ENCODE data around the genes SLC39A10, ANKRD44 and HSPD1.

DNA sequence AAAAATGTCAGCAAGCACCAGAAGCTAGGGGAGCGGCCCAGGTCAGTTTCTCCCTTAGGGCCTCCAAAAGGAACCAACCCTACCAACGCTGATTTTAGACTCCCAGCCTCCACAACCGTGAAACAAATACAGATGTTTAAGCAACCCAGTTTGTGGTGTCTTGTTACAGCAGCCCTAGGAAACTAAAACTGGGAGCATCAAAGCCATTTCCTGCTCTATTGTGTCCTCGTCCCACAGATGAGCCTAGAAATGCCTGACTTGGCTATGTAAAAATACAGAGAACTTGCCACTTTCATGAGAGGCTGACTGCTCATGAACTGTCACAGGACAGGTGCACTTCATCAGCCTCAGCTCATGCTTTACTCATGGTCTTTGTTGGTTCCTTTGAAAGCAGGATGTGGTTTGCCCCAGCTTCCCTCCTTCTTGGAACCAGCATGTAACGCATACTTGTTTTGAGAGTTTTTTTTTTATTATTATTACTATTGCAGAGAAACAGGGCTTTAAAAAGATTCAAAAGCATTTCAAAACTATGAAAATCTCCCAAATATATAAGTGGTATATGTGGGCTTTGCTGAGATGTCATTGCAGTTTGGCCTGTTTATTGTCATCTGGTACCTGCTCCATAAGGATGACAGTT lies 97.5 kb upstream of the SLC39A10 start:
- PRO-cap: no peak

DNA sequence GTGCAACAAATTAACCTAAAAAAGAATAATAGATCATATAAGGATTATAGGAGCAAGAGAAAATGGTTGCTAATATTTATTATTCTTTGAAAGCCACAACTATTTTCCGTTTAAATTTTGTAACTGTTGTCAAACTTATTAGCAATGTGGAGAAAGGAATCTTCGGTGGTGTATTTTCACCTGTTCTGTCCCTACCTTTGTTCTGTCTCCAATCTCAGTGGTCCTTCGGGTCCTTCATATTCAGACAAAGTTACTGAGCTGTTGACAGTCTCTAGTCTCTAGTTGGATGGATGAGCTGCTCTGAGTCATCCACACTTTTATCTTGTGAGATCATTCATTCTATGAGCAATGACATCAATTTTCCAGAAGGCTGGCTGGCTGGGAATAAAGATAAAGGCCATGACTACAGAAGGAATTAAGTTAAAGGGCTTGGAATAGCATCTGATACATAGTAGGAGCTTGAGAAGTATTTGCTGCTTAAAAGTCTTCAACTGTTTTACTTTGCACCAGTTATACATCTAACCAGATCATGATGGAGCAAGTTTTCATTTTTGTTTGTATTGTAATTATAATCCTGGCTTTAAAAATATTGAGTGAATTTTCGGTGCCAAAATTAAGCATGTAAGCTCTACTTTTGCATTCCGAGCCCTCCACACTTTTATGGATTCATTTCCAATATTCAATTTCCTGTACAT lies 43.1 kb upstream of the SLC39A10 start:
- PRO-cap: no peak

DNA sequence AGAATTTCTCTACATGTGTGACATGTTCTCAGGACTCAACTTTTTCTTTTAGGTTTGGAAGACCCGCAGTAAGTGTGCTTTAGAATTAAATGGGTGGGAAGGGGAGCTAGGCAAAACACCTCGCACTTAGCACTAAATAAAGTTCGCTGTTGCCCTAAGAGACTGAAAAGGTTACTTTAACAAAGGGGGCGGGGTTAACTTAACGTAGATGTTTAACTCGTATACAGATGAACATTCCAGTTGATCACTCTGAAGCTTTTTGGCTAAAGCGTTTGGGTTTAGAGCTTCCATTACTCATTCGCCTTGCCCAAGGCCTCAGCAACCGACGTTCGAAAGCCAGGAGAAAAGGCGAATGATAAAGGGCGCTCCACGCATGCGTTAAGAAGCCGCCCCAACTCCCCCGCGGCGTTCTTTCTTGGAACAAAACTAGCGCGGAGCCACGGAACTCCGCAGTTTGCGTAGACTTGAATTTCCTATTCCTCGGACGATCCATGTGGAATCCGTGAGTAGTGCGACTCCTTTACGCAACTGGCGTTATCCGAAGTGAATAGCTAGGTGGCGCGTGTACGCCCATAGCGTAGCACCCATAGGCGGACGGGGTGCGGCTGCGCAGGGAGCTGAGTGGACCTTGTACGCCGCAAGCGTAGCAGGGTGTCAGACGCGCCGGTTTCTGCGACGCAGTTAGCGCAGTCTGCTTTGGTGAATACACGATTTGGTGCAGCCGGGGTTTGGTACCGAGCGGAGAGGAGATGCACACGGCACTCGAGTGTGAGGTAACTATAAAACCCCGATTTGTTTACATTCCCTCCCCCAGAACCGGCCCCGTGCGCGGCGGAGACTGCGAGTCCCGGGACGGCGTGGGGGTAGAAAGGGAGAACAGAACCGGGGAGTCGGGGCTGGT lies at the start of gene SLC39A10:
SLC39A10 (plus strand) TSS at position 718 of the 901 bp plus-strand sequence.
- PRO-cap: unidirectional peak, minus-strand start at position 331 of the sequence; bidirectional peak, plus-strand start at position 731 of the sequence, minus-strand start at position 399 of the sequence; unidirectional peak, plus-strand start at position 758 of the sequence; unidirectional peak, plus-strand start at position 813 of the sequence

- PRO-cap: no peak
Observed at GRCh38 chr2:196077288-196077699, 8.7 kb upstream of the DNAH7 start.

DNA sequence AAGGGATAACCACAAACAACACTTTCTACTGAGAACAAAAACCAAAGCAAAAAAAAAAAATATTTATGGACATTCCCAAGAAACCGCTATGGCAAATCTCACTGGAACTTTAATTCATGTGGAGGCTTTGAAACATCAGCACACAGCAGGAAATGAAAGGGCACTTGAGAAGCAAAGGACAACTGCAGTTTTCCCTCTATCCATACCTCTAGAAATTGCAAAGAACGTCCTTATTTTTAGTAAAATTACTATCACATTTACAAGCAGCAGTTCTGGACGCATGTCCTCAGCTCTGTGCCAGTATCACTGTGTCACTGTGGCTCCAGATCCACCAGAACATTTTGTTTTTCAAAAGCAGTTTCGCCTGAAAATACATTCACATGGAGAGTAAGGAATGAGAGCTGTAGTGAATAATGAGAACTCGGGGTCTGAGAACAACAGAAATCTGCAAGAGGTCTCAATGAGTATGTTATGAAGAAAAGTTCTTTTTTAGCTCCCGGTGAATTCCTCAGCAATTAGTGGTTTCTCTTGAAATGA lies 44.8 kb upstream of the DNAH7 start:
- PRO-cap: no peak

GRCh38 chr2:196135776-196135975 lies 35.7 kb downstream of the STK17B start:
- PRO-cap: no peak

GRCh38 chr2:196154047-196154432 lies 17.3 kb downstream of the STK17B start:
- PRO-cap: no peak

GRCh38 chr2:196163111-196163707 lies 8.2 kb downstream of the STK17B start:
- PRO-cap: no peak

DNA sequence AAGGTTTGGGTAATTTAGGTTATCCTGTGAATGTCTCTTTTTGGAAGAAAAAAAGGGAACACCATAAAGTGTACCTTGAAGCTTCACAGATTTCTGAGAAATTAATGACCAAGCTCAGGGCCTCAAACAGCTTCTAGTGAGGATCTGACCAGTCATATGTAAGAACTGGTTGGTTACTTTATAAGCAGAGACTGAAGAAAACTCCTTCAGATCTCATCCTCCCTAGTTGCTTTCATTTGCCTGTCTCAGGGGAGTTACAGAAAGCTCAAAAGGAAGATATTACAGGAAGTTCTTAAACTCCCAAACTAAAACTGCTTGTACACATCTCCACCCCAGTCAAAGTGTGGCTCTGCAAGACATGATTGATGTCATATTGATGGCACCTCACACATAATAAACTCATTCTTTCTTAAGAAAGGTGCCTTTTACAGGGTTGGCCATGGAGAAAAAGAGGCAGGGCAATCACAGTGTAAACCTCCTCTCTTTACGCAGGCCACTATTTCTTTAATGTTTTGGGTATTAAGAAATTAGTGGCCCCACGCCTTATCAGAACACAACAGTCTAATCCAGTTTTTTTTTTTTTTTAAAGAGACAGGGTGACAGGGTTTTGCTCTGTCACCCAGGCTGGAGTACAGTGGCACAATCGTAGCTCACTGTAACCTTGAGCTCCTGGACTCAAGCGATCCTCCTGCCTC lies 62.5 kb upstream of the STK17B start:
- PRO-cap: no peak

DNA sequence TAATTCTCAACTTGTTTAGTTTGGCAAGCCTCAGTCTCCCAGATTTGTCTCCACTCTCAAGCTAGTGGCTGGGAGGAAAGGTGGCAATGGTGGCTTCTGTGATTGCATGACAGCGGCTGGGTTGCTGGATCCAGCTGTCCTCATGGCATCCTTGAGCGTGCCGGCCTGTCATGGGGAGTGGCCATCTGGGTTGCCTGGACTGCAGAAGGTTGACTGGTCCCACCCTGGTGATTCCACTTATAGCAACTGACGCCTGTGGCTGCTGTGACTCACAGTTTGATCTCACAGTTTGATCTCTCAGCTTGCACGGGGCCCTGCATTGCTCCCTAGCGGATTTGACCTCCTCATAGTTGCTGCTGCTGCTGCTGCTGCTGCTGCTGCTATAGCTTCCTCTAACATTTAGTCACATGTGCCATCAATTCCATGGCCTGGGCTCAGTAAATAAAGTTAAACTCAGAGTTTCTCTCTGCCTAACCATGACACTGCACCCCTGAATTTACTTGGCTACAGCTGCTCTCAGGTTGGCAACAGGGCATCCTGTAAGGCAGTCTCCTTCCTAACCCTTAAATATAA lies 8.1 kb upstream of the HECW2 start:
- PRO-cap: no peak

- PRO-cap: no peak
Observed at GRCh38 chr2:196971443-196971928, 45.0 kb upstream of the PGAP1 start.

DNA sequence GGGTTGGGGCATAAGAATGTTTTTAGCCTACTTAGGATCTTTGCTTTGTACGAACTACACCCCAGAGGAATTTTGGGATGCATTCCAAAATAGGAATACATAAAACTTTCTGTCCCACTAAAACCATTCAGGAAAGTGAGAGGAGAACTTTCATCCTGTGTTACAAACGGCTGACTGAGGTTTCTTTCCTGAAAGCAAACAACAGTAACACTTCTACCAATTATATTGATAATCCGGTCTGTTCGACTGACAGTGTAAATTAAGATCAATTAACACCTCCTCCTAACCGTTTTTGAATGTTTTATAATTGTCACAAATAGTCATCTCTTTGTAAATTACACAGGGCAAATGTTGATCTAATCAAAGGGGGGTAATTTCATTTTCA lies 151.0 kb upstream of the PGAP1 start:
- PRO-cap: no peak

DNA sequence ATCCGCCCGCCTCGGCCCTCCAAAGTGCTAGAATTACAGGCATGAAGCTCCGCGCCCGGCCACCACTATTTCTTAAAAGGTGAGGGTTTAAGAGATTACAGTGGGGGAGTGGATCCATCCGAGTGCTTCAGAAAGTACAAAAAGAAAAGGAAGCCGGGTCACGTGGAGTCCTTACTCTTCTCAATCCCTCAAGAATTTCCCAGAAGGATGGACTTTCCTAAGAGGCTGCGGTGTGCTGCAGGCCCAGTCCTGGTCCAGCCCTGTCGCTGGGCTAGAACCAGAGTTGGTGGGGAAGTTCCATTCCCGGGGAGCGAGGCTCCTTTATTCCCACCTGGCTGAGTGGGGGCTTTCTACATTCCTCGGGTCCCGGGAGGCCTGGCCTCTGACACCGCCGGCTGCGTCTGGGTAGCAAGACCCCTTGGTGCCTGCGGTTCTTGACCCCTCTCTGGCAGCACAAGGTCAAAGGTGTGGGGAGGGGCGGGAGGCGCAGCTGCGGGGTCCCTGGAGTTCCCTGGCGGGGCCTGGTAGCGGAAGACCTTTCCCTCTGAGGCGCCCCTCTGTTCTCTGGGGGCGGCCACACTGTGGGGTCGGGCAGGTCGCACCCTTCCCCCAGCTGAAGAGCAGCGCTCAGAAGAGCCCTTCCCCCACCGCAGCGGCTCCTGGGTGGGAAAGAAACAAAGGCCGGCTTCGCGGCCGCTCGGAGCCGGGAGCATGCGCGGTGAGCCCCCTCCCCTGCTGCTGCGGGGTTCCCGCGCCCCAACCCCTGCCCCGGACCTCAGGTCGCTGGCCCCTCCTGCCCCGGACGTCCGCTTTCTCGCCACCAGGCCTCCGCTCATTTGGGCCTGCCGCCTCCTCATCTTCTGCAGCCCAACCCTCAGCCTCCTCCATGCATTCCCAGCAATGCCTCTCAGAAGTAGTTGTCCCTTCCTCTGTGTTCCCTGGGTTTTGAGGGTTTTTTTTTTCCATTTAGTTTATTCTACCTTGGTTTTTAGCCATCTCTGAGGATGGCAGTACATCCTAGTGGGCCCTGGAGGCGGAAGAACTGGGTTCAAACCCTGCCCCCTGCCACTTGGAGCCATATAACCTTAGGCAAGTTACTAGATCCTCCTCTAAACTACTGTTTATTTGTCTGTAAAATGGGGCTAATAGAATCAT lies 146.3 kb downstream of the ANKRD44 start:
- PRO-cap: no peak

DNA sequence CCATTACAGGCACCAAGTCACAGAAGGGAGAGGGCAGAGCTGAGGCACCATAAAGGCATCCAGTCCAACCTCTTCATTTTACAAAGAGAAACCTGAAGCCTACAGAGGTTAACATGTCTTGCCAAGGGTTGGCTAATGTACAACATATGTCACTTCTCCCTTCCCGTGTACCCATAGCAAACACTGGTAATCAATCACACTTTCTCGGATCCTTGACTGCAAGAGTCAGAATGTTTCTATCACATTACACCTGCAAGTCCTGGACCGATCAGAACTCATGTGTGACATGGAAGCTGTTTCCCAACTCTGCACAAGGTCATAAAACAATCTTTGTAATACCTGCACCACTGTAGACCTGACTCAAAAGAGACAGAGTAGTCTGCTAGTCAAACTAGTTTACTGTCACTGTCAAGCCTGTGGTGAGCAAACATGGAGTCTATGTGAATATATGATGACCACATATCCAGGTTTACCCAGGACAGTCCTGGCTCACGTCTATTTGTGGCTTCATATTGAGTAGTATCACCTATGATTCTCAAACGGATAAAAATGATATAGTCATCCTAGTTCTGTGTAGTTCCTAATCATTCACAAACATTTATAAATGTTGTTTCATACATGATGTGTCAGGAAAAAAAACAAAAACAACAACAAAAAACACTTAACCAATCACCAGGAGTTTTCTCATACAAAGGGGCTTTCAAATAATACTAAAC lies 5.9 kb downstream of the ANKRD44 start:
- PRO-cap: no peak

- PRO-cap: unidirectional peak, minus-strand start at chr2:197310653; unidirectional peak, minus-strand start at chr2:197310774; unidirectional peak, minus-strand start at chr2:197310830
Observed at GRCh38 chr2:197310546-197310952, at the start of gene ANKRD44. Gene ANKRD44 (minus strand): TSS chr2:197310780.

- PRO-cap: no peak
Observed at GRCh38 chr2:197434047-197434898, 555 bp downstream of the SF3B1 start.

DNA sequence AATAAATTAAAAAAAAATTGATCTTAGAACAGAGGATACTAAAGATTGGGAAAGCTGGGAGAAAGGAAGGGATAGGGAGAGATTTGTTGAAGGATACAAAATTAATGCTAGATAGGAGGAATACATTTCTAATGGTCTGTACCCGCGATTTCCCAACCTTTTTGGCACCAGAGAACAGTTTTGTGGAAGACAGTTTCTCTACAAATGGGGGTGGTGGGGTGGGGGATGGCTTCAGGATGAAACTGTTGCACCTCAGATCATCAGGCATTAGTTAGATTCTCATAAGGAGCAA lies 3.4 kb downstream of the COQ10B start:
- PRO-cap: no peak

DNA sequence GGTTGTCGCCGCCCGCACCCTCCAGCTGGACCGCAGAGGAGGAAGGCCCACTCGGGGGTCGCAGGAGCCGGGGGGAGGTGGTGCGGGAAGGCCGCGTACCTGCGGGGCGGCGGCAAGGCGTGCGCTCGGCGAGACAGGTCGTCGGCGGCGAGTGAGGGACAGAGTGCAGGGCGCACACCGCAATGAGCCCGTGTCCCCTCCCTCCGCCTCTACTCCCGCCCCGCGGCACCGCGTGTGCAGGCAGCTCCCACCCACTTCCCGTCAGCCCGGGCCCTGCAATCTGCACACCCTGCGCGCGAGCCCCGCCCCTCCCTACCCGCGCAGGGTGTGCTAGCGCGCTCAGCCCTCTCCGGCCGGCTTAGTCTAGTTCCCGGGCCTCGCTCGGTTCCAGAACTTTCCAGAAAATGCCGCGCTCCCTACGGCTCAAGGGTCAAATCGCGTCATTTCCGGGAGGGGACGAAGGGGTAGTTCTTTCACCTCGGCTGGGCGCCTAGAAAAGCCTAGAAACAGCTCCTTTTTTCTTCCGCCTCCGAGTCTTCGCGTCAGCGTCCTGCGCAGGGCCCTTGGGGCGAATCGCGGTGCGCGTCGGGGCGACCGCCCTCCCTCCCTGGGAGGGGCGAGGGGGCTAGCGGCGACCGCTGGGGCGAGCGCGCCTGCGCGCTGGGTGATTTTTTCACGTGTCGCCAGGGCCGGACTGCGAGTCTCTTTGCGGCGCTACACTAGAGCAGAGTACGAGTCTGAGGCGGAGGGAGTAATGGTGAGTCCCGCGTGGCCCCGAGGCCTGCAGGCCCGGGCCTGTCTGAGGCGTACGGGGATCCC lies at the start of gene HSPD1:
HSPD1 (minus strand) TSS at position 158 of the 819 bp plus-strand sequence.
- PRO-cap: bidirectional peak, plus-strand start at position 443 of the sequence, minus-strand start at position 211 of the sequence; bidirectional peak, plus-strand start at position 676 of the sequence, minus-strand start at position 492 of the sequence

- PRO-cap: no peak
Observed at GRCh38 chr2:197627870-197628578, 47.4 kb downstream of the RFTN2 start.

DNA sequence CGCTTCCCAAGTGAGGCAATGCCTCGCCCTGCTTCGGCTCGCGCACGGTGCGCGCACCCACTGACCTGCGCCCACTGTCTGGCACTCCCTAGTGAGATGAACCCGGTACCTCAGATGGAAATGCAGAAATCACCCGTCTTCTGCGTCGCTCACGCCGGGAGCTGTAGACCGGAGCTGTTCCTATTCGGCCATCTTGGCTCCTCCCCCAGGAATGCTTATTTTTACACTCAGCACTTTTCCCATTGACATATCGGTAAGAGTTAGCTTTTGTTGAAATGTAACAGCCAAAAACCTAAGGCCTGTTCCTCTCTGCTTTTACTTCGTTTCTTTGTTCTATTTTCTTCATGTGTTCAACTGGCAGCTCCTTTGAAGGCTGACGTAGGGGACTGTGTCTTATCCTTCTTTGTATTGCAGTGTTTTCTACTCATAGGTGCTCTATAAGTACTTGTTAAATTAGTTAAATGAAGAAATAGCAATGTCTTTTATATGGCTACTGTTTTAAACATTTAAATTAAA lies 34.8 kb downstream of the RFTN2 start:
- PRO-cap: no peak